Cardiac atrium fibroblast (primary cell): ENCODE measurements around a stretch of chr11.

- RAMPAGE, long total RNA = no peak
Measured at GRCh38 chr11:120532392-120533281, 21.1 kb downstream of the GRIK4 start.

- RAMPAGE, long total RNA = no peak
Measured at GRCh38 chr11:120547631-120548323, 36.2 kb downstream of the GRIK4 start.

DNA sequence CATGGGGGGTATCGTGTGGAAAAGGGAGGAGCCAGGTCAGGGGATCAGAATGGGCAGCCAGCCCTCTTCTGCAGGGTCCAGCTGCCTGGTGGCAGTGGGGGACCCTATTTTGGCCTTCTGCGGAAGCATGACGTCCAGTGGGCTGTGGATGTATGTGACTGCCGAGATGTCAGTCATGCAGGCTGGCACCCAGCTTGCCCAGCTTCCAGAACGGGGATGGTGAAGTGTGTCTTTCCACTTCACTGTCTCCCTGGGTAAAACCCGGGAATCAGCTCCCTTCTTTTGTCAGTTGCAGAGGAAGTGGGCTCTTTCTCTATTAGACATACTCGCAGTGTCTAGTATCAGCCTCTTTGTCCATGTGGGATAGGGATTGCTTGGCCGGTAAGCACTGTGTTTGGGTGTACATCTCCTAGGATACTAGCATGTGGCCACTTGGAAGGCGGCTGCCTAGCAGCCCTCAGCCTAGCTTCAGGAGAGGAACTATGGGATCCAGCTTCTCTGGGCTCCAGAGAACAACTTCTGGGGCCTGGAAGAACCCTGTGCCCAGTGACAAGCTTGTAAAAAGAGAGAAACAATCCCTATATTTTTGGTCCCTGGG is 51.4 kb downstream of the GRIK4 start:
- RAMPAGE, long total RNA = no peak

DNA sequence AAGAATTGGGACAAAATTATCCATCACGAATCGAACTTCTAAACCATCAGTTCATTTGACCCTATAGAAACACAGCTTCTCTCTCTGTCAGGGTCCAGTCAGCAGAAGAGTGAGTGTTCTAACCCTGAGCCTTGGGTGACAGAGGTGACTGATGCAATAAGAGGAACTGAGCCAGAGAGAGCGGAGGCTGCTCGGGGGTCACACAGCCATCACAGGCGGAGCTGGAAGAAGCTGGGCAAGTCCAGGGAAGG is 184.1 kb upstream of the TBCEL start:
- RAMPAGE, long total RNA = no peak

DNA sequence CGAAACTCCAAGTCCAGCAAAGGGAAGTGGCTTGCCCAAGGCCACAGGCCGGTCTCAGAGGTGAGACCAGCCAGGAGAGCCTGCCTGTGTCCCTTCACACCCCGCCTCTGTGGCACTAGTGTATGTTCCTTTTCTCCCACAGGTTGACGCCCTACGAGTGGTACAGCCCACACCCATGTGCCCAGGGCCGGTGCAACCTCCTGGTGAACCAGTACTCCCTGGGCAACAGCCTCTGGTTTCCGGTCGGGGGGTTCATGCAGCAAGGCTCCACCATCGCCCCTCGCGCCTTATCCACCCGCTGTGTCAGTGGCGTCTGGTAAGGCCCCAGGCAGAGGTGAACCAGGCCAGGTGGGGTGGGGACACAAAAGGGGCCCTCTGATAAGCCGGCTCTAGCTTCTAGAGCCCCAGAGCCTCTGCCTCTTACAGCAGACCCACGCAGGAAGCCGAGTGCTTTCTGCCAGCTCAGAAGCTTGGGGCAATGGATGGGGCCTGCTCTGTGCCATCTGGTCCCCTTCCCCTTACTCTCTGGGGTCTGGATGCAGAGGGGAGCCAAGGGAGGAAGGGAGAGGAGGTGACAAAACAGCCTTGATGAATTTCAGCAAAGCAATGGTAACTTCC is 67.2 kb upstream of the TBCEL start:
- RAMPAGE, long total RNA = no peak

GRCh38 chr11:121091617-121092250 is 9.3 kb upstream of the TECTA start:
- RAMPAGE, long total RNA = no peak

- RAMPAGE, long total RNA = no peak
Measured at GRCh38 chr11:121309294-121310267, 17.0 kb downstream of the SC5D start.

- RAMPAGE, long total RNA = no peak
Measured at GRCh38 chr11:121445025-121445746, 6.9 kb upstream of the SORL1 start.

GRCh38 chr11:121448251-121449017 is 3.7 kb upstream of the SORL1 start:
- RAMPAGE, long total RNA = no peak

- RAMPAGE, long total RNA = no peak
Measured at GRCh38 chr11:121451257-121451835, 768 bp upstream of the SORL1 start.

DNA sequence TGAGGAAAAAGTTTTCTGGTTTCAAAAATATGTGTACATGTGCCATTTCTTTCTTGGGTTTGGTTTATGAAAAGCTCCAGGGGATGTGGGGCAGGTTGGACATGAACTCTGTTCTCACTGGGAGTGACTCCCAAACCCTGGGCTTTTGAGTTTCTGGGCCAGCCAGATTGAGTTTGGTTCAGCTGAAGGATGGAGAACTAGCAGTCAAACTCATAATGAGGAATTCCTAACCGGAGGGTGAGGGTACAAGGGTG is 2.2 kb downstream of the SORL1 start:
- RAMPAGE, long total RNA = no peak

DNA sequence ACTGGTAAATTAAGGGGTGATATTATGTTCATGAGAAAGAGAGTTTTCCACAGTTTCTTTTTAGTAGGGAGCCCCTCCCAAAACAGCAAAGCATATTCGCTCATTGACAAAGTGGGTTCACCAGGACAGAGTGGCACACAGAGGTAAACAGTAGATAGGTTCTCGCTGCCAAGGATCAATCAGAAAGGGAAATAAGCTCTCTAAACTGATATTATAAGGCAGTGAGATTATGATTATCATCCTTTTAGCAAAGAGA is 11.1 kb downstream of the SORL1 start:
- RAMPAGE, long total RNA = no peak

- RAMPAGE, long total RNA = no peak
Measured at GRCh38 chr11:121482284-121482897, 30.3 kb downstream of the SORL1 start.

DNA sequence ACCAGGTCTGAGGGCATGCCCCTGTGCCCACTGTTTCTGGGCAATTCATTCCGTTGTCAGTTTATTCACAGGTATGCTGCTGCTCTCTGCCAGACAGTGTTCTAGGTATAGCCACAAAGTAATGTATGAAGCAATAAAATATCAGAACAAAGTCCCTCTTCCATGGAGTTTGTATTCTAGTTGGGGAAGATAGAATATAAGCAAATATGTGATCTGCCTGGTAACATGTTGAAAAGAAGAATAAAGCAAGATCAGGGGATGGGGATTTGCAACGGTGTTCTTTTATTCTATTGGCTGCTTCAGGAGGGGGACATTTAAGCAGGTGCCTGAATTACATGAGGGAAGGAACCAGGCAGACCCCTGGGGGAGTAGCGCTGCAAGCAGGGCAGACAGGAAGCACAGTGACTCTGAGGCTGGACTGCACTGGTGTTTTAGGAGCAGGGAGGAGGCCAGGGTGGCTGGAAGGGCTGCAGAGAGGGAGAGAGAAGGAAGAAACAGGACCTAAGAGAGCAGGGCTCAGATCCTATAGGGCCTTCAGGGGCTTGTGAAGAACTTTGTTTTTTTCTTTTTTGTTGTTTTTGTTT is 63.0 kb downstream of the SORL1 start:
- RAMPAGE, long total RNA = no peak

DNA sequence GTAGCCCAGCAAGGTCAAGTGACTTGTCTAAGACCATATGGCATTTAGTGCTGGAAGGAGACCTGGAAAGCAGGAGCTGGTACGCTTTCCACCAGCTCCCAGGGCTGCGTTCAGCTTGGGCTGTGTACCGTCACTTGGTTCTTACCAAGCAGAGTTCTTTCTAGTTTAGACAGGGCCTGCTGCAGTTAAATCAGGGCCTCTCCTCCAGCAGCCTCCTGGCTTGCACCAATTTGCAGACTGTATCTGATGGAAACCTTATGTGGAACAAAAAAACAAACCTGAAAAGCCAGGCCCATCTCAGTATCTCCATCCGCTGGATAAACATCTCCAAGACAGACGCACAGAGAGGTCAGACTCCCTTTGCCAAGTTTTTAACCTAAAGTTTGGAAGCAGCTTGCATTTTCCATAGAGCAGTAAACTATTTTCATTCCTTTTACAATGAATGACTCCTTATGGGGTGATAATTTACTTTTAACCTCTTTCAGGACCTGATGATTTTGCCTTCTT is 289.2 kb downstream of the SORL1 start:
- RAMPAGE, long total RNA = no peak

DNA sequence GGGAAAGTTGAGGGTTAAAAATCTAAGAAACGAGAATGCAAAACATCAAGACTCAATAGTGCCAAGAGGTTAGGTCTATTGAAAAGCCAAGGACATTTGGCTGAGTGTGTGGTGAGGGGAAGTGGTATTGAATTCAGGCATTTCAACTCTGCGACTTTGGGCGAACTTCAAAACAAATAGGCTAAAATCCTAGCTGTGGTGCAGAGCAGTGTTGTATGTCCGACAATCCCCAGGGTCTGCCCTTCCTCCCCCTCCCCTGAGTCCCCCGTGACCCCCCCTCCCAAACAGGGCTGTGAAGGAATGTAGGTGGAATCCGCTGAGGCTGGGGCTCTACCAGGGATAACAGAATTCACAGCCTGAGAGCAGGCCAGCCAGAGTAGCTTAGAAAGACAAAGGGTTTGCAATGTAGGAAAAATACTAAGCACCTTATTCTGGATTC is 315.3 kb downstream of the BLID start:
- RAMPAGE, long total RNA = no peak

GRCh38 chr11:121931888-121932130 is 184.2 kb downstream of the BLID start:
- RAMPAGE, long total RNA = no peak

DNA sequence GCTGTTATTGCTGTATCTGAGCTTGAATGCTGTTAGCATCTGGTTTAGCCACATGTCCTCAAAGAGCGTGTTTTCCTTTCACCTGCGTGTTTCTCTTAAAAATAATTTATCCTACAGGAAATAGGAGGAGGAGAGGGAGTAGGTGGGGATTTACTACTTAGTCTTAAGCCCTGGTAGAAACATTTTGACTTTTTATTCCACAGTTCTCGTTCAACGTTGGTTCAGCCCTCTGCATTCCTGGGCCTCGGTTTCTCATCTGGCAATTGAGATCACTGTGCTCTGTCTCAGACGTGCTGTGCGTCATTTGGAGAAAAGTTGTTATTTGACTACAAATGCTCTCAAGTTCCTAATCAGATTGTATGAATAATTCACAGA is 69.3 kb downstream of the BLID start:
- RAMPAGE, long total RNA = no peak

GRCh38 chr11:122101122-122101418 is 14.9 kb downstream of the BLID start:
- RAMPAGE, long total RNA = no peak

DNA sequence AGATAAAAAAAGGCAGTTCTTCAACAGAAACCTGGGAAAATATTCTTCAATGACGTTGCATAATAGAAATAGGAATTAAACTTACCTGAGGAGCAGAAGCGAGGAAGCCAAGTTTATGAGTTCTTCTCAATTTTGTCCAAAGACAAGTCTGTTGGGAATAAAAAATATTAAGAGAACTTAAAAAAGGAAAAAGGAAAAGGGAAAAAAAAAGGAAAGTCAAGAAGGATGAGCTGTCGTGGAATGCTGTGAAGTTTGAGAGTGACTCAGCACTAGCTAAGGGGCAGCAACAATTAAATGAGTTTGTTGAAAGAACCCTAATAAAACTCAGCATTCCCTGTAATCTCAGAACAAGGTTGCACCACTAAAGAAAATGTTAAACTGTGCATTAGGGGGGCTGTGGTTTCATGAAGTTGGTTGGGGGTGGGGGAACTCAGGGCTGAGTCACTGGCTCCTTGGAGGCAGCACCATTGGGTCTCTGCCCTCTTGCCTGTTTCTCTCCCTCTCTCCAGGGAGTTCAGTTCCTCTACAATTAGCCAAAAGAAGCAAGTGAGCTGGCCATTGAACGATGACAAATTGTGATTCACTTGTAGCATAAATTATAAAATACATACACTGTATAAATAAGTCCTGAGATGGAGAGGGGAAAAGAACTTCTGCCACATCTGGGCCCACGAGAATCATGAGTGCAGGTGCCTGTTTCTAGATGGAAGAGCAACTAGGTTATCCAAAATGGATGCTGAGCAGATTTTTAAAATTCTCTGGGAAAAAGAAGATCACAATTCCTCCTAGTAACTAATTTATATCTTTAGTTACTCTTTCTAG is 64.4 kb upstream of the BLID start:
- RAMPAGE, long total RNA = no peak